Helper T cell (primary cell): ENCODE data around the gene G6PC1.

- PRO-cap, 2 experiments, result no peak in any of the 2 experiments
Observed at GRCh38 chr17:42754806-42755280, 6.2 kb upstream of the RAMP2 start.

- PRO-cap, 2 experiments, result no peak in any of the 2 experiments
Observed at GRCh38 chr17:42794525-42794998, 3.9 kb downstream of the COA3 start.

DNA sequence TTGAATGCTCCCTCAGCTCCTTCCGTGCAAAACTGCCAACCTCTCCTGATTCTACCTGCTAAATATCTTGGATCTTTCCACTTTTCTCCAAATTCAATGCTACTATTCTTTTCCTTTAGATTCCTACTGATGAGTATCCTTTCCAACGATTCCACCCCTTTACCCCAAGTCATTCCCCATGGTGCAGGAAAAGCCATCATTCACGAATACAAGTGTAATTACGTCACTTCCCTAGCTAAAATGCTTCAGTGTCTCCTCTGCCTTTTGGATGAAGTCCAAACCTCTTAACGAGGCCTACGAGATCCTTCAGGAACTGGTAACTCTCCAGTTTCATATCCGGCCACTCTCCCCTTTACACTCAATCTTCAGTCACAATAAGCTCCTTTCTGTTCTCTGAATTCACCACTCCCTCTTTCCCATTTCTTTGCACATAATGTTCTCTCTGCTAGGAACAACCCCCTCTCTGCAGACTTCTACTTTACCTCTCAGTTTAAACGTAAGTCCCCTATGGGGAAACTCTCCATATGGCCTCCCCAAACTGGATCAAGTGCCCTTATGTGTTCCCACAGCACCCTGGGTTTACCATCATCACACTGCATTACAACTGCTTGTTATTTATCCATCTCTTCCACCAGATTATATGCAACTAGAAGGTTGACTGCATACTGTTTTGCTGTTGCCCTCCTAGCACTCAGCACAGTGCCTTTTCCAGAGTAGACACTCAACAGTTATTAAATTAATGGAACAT, 9.0 kb downstream of the BECN1 start:
- PRO-cap, 2 experiments, result no peak in any of the 2 experiments

GRCh38 chr17:42833811-42833943, 480 bp downstream of the PSME3 start:
- PRO-cap, 2 experiments, result no peak in any of the 2 experiments

DNA sequence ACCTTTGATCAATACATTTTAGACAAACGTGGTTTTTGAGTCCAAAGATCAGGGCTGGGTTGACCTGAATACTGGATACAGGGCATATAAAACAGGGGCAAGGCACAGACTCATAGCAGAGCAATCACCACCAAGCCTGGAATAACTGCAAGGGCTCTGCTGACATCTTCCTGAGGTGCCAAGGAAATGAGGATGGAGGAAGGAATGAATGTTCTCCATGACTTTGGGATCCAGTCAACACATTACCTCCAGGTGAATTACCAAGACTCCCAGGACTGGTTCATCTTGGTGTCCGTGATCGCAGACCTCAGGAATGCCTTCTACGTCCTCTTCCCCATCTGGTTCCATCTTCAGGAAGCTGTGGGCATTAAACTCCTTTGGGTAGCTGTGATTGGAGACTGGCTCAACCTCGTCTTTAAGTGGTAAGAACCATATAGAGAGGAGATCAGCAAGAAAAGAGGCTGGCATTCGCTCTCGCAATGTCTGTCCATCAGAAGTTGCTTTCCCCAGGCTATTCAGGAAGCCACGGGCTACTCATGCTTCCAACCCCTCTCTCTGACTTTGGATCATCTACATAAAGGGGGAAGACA, at the start of gene G6PC1:
G6PC1 (plus strand) TSS at position 115 of the 590 bp plus-strand sequence.
- PRO-cap, 2 experiments, result no peak in any of the 2 experiments

DNA sequence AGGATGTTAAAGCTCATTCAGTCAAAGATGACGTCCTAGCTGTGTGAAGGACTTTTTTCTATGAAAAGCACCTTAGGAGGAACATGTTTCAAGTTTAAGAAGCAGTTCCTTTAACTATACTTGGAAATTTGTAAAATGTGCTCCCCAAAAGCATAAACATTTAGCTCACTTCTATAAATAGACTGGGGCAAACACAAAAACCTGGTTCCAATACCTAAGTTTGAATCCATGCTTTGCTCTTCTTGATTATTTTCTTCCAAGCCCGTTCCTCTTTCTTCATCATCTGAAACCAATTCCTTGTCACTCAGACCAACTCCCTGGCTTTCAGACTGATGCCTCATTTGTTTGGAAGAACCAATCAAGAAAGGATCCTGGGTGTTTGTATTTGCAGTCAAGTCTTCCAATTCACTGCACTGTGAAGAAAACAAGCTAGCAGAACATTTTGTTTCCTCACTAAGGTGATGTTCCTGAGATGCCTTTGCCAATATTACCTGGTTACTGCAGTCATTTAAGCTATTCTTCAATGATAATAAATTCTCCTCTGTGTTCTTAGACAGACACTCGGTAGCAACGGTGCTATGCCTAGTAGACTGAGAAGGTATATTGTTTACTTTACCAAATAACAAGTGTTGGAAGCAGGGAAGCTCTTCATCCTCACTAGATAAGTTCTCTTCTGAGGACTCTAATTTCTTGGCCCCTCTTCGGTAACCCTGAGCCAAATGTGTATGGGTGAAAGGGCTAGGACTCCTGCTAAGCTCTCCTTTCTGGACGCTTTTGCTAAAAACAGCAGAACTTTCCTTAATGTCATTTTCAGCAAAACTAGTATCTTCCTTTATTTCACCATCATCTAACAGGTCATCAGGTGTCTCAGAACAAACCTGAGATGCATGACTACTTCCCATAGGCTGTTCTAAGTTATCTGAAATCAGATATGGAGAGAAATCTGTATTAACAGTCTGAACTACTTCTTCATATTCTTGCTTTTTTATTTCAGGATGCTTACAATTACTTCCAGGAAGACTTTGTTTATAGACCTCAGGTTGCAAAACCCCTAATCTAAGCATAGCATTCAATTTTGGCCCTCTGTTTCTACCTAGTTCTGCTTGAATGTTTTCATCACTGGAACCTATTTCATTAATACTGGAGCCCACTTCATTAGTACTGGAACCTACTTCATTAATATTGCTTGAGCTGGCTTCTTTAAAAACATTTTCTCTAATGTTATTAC, 33.5 kb downstream of the BRCA1 start:
- PRO-cap, 2 experiments, result no peak in any of the 2 experiments

GRCh38 chr17:43166035-43167147, 4.6 kb upstream of the NBR1 start:
- PRO-cap, 2 experiments, result no peak in any of the 2 experiments

DNA sequence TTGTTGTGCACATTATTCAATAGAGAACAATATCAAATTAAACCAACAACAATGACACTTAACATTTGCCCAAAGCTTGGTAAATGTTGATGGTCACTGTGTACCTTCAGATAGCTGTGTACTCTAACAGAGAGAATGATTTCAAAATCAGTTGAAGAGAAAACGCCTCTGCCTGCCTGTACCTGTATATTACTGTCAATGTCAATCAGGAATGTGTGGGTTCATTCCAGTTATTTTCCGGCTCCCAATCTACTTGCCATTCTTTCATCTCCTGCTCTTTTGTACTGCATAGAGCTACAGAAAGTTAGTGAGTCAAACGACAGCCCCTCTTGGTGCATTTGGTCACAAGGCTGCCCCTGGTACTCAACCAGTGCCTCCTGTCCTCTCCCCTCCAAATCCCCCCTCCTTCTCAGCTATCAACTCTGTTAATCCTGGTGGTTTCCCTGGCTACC, 13.7 kb upstream of the ARL4D start:
- PRO-cap, 2 experiments, result no peak in any of the 2 experiments

DNA sequence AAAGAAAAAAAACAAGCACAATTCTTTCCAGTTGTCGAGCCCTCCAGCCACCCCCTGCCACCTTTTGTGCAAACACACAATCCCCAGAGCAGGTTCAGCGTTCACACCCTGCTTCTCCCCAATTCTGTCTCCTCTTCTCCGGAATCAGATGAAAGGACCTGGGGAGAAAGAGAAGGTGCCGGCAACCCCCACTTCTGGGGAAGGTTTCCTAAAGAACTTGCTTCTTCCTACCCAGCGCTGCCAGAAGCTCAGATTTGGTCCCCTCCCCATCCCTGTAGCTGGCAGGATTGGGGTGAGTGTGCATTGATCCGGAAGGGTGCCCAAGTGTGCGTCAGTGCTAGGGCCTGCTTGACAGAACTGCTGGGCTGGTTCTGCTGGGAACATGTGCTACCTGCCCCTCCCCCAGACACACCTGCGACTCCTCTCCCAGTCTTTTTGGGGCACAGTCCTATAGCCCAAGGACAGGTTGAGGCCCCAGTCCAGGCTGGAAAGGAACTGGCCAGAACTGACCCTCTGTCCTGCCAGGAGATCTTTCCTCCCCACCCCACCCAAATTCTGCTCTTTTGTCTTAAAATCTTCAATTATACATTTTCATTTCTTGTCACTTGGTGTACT, 3.3 kb downstream of the ARL4D start:
- PRO-cap, 2 experiments, result no peak in any of the 2 experiments

GRCh38 chr17:43542755-43543744, 3.1 kb downstream of the ETV4 start:
- PRO-cap, 2 experiments, result no peak in any of the 2 experiments

DNA sequence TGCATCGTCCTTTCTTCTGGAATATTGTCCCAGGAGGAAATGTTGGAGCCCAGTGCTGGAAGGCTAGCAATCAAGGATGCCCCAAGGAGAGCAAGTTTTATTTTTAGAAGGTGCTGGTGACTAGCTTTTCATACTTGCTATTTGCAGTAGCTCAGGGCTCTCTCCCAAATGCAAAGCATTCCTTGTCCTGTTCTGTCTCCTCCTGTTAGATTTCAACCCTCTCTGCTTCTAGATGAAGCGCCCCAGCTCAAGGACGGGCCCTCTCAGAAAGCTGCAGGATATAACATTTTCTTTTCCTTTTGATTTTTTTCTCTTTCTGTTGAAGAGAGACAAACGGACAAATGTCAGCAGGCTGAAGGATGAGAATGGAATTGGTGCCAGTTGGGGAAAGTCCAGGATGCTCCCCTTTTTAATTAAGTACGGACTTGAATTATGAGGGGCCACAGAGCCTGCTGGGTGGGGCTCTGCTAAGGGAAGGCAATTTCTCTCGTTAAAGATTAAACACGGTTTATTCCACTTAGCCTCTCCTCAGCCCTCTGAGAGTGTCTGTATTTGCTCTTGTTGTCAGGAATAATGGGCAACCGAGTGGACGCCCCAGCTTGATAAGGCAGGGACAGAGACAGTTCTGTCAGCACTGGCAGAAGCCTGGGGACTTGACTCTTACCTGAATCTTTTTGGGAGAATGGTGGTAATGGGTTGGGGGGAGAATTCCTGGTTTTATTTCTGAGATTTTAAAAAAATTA, 6.2 kb upstream of the ETV4 start:
- PRO-cap, 2 experiments, result no peak in any of the 2 experiments

DNA sequence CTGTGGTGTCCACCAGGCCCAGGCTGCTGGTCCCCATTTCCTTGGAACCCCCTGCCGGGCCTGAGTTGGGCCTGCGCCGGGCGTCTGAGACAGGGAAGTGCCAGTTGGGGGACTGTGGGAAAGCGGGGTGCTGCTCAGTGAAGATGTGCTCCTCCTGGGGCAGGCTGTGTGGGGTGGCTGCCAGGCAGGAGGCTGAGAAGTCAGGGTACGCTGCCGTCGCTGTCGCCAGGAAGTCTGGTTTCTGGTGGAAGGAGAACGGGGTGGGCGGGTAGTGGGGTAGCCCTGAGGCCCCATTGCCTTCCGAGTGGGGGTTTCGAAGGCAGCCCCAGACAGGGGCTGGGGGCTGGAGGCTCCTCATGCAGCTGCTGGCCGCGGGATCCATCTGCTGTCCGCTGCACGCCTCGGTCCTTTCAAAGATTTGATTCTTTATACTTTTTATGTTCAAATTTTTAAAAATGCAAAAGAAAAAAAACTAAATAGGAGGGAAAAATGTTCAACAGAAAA, 517 bp downstream of the MEOX1 start:
- PRO-cap, 2 experiments, result no peak in any of the 2 experiments

DNA sequence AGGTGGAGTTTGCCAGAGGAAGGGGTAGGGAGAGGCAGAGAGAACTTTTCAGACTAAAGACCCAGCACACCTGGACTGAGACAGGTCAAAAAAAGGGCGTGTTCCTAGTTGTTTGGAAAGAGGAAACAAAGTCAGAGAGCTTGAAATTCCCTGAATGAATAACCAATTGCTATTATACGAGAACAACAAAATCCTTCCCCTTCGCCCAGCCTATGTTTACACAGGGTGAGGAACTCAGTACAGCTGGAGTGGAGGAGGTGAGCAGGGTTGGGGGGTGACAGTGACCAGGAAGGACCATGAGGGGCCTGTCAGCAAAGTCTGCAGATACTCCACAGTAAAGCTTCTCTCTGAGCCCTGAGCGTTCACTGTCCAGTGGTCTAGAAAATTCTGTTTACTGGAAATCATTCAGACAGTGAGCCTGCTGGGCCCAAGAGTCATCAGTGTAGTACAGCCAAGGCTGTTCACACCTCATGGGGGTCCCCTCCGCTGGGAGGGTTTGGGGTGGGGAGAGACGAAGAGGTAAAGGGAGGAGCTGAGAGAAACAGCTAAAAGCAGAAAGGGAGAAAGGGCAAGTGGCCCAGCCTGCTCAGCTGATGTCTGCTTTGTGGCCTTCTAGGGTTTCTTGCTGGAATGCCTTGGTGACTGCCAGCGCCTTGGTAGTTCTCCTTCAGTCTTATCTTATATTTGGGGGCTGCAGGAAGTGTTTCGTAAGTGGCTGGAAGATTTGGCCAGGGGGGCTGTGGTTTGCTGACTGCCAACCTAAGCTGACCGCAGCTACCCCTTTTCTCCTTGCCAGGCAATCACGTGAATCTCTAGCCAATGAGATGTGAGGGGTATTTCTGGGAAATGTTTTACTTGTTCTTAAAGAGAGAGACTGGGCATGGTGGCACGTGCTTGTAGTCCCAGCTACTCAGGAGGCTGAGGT, 5.7 kb downstream of the DUSP3 start:
- PRO-cap, 2 experiments, result no peak in any of the 2 experiments

DNA sequence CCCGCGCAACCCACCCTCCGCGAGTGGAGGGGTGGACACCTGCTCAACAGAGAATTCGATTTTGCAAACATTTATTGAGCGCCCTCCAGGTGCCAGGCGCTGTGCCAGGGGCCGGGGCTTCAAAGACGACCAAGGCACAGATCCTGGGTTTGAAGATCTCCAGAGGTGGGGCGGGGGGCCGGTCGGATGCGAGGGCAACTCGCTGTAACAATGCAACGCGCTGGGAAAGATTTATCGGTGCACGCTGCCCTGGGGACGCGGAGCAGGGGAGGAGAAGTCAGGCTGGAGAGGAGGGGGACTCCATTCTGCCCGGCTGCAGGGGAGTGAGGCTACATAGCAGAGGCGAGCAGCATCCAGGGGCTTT, 465 bp upstream of the MPP3 start:
- PRO-cap, 2 experiments, result no peak in any of the 2 experiments

DNA sequence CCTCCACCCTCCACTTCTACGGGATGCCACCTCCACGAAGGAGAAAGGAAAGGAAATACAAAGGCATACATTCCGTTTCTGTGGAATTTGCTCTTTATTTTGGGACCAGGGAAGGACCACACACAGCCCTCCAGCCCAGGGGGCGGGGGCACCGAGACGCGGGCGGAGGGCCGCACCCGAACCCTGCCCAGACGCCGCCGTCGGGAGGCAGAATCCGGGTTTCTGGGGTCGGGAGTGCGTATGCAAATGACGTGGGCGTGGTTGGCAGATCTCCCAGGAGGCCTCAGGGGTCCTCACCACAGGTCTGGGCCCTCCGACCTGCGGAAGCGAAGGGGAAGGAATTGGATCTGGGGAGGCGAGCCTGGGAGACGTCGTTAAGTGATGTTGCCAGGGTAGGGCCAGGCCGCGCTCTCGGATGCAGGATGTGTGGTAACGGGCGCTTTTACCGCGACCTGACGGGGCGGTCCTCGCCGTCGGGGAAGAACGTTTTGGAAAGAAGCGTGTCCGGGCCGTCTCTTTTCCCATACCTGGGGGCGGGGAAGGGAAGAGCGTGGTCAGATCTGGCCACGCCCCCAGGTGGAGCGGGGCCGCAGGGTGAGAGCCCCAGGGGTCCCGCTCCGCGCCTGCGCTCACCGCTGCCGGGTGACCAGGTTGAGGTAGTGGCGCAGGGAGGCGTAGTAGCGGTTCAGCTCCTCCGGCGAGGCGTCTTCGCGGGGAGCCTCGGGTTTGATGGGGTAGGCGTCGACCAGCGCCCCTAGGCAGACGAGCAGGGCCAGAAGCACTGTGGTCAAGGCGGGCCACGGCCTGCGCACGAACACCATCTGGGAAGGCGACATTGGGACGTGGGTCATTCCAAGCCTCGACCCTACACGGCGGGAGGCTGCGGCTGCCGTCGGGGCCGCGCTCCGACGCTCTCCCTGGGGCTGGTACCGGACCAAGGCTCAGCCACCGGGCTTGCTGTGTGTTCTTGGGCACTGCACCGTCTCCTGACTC, 781 bp downstream of the PYY start:
- PRO-cap, 2 experiments, result no peak in any of the 2 experiments

DNA sequence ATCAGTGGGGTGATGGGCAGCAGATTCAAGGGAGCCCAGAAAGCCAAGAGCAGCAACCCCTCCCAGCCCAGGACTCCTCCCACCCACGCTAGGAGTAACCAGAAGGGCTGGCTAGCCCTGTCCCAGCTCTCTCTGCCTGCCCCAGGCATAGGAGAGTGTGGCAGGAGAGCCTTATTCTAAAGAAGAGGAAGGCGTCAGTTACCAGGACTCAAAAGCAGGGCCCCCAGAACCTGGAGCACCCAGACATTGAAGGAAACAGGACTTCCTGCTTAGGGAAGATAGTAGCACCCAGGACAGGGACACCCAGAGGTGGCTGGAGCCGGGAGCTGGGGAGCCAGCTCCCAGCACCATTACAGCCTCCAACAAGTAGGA, 10.4 kb downstream of the HDAC5 start:
- PRO-cap, 2 experiments, result no peak in any of the 2 experiments

DNA sequence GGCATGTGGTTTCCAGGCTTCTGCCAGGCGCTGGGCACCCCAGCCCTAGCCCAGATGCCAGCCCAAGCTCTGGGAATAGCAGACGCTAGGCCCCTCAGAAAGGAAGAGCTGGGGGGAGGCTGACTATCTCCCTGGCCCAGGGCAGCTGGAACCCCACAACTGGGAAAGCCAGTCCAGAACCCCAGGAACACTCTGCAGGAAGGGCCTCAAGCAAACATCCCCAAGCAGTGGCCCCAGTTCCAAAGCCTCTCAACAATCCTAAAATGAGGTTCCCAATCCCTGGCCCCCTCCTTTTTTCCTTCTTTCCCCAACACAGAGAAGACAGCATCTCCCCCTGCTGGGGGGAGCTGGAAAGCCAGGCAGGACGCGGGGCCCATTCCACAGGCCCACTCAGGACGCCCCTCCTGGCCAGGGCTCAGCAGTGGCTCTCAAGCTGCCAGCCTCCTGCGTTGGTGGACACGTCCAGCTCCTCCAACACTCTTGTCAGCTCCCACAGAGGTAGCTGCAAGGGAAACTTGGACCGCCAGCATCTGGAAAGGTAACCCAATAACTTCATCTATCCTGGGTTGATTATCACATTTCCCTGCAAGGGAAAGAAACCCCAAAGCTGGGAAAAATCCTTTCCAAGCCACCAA, 7.9 kb downstream of the HDAC5 start:
- PRO-cap, 2 experiments, result no peak in any of the 2 experiments

GRCh38 chr17:44214687-44214982, 4.8 kb downstream of the UBTF start:
- PRO-cap, 2 experiments, result no peak in any of the 2 experiments

DNA sequence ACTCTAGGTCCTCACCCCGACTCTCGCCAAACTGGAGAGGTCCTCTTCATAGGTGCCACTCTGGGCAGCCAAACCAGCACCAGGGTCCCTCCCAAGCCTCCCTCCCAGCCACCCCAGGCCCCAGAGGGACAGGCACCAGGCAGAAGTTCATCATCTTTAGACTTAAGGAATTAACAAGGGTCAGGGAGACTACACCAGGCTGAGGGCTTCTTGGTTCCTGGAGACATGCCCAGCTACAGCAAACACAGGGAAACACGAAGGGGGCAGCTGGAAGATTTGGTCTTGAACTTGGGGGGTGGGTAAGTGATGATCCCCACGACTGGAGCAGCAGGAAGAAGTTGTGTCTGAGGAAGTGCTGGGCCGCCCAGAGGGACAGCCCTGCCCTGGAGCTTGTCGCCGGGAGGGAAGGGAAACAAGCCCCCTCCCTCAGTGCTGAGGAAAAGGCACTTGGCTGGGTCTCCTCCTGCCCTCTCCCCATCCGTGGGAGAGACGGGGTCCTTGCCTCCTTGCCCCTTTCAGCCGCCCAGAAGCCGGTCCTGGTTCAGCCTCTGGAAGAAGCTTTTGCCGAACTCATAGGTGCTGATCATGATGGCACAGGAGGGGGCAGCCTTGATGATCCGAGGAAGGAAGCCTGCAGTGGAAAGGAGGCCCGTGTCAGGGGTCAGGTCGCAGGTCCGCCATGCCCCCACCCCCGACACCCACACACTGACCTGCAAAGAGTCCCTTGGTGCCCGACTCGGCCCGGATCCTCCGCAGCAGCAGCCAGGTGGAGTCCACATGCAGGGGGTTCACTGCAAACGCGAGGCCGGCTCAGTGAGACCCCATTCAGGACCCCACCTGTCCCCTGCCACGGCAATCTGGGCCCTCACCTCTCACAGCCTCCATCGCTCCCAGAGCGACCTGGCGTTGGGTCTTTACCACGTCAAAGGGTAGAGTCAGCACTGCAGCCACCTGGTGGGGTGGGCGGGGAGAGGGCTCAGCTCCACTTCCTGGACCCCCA, 4.8 kb downstream of the SLC25A39 start:
- PRO-cap, 2 experiments, result no peak in any of the 2 experiments

DNA sequence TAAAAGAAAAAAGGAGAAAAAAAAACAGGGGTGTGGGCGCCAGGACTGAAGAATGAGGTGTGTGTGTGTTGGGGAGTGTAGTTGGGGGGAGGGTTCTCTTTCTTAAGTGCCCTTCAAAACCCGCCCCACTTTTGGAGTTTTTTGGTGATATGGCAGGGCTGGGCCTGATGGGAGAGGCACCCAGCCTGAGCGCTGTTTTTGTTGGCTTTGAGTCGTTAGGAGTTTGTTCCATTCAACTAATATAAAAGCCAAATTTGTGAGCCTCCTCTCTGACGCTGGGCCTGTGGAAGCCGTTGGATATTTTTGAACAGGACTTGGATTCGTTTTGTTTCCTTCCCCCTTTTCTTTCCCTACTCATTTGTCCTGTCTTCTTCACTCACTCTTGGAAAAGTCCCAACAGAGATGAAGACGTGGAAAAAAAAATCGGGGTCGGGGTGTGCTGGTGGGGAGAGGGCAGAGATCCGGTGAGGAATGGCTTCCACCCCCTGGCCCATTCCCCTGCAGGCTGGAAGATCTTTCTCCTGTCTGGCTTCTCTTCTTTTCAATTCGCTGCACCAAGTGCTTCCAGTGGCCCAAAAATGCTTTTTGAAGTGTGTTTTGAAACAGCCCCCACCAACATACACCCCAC, 2.4 kb downstream of the FZD2 start:
- PRO-cap, 2 experiments, result no peak in any of the 2 experiments